Subcutaneous preadipocyte (primary cell): ENCODE measurements around a stretch of chr1.

DNA sequence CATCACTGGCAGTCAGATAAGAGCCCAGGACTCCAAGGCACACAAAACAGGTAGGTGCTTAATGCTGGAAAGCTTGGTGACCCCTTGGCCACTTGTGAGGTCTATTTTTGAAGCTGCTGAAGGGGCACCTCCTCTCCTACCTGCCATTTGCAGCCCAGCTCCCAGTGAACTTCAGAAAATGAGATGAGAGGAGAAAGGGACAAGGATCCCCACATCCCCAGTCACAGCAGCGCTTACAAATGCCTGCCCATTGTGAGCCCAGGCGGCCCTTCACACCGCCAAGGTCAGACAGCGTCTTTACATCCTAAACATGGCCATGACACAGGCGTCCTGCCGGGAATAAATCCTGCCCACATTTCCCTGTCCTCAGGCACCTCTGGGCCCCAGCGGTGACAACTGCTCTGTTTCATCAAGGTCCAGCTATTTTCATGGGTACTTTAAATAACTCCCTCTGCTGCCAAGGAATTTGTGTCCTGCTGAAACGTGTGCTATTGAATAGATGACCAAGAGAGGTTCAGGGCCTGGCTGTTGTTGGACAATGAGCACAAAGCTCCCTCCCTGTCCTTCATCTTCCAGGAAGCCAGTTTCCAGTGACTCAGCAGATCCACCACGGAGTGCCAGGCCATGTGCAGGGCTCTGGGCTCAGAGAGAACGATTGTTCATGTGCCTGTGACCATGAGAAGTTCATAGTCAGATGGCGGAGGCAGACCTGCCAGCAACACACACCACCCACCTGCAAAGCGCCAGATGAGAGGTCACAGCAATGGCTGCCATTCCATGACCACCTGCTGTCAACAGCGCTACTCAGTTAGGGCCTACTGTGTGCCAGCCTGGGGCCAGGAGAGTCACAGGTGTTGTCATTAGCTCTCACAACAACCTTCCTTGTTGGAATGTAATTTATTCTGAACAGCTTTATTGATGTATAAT, 195.8 kb downstream of the MATN1 start:
- CAGE, long polyA plus RNA = no peak

DNA sequence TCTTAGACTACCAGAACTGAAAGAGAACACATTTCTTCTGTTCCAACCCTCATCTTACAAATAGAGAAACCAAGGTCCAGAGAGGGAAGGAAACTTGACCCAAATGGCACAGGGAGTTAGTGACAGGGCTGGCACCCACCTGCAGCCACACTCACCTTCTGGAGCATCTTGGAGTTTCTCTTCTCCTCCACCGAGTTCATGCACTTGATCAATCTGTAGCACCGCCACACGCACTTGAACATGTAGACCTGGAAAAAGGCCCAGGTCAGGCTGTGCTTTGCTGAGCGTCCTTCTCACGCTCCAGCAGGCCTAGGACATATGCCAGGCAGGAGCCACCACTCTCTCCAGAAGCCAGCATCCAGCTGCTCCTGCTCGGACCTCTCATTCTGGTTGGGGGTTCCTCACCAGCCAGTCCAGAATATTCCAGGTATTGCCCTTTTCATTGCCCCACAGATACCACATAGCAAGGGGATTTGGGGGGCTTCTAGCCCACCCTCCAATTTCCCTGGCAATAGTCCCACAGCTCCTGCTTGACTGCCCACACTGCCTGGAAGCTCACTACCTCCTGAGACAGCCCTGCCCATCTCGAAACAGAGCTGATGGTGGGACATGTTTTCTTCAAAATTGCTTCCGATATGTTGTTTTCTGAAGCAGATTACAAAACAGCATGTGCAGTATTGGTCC, 11.8 kb upstream of the MATN1 start:
- CAGE, long polyA plus RNA = no peak

DNA sequence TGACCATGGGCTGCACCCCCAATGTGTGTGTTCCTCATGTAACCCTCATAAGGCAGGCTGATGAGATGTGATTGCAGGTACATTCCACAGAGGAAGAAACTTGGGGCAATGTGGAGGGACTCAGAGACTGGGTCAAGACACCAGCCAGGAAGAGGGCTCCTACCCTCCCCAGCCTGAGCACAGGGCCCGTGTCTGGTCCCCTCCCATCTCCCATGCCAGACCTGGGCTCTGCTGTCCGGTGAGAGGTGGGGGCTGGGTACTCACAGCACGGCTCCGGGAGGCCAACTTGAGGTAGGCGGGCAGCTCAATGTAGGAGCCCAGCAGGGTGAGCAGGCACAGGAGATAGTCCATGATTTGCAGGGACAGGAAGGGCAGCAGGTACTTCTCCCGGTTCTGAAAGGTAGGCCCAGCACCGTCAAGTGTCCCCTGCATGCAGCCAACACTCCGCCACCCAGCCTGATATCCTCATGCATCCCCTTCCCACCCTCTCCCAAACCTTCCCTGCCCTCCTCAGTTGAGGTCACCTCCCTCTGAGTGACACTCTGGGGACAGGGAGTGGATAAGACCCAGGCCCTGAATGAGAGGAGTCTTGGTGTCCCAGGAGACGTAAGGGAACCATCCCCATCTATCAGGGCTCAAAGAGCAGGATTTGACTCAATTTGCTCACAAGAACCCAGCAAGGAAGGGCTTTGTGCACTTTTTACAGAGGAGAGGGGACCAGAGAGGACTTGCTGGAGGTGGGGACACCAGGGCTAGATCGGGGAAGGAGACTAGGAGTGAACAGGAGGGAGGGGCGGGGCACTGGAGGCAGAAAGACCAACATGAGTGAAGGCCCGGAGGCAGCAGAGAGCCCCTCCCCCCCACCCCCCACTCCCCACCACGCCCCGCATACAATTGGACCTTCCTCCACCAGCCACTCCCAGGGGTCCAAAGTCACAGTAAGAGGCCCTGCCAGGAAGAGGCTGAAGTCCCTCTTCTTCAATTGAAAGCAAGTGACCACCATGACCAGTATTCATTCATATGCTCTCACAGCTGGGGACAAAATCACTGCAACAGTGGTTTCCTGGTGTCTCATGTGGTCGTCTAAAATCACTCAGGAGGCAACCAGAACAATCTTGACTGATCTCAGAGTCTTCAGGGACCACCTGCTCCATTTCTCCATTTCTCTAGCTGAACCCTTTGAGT, 16.6 kb upstream of the MATN1 start:
- CAGE, long polyA plus RNA = no peak

DNA sequence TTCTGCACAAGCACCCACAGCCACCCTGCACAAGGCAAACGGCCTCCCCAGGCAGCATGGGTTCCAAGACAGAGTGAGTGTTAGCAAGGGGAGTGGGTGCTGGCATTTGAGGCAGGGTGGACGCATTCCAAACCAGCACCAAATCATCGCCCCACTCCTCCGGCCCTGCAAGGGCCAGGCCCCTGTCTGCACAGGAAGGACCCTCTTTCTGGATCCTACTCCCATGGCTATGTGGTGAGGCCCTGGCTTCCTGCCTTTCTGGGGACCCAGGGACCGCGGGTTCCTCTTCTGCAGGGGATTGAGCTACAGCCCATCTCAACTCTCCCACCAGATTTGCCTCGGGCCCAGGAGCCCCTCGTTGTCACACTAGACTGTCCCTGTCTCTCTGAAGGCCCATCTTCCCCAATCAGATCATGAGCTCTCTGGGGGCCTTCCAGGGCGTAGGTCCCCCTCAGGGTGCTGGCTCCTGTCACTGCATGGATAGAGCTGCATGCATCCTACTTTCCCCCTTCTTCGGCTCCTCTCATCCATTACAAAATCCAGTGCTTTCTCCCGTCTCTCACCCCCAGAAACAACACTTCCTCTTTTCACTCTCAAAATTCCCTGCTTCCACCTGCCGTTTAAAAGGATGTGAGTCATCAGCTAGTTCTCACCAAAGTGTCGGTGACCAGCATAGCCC, 16.7 kb downstream of the LAPTM5 start:
- CAGE, long polyA plus RNA = no peak

DNA sequence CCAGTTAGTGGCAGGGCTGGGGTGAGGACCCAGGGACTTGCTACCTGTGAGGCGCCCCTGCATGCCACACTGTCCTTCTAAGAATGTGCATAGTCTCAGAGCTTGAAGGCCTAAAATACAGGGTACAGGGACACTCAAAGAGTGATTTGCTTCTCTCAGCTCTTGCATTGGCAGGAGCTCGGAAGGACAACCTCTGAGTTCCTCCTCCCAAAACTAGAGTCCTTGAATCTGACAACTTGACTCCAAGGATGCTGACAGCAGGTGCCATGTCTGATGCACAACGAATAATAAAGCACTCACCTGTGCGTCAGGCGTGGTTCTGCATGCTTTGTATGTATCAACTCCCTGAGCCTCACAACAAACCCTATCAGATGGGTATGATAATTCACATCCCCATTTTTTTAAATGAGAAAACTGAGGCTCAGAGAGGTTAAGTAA, 1.5 kb downstream of the LAPTM5 start:
- CAGE, long polyA plus RNA = no peak

GRCh38 chr1:30823063-30823550, 65.5 kb upstream of the LAPTM5 start:
- CAGE, long polyA plus RNA = no peak

DNA sequence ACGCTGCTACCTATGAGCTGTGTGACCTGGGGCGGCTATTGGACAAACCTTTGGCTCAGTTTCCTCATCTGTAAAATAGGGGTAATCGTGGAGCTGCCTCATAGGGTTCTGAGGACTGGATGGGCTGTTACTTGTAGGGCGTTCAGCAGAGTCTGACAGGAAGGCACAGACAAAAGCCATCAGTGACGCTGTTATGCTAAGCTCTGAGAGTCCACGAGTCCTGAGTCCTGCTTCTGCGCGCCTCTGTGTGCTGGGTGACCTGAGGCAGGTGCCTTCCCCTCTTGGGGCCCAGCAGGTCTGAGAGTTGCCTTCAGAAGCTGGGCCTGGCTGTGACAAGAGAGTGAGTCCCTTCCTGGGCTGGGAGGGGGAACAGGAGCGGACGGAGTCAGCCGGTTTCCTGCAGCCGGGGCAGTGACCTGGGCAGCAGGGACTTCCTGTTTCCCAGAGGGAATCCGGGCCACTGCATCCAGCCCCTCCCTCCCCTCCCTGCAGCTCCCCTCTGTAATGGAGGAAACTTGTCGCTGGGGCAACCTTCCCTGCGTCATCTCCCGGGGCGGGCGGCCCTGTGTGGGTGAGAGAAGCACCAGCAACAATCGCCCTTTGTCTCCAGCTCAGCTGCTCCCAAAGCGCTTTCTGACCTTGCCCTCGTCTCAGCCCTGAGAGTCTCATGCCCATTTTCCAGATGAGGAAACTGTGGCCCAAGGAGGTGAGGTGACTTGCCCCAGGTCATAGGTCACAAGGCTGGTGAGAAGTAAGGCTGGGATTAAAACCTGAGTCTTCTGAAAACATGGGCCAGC, 61.2 kb downstream of the SDC3 start:
- CAGE, long polyA plus RNA = no peak

DNA sequence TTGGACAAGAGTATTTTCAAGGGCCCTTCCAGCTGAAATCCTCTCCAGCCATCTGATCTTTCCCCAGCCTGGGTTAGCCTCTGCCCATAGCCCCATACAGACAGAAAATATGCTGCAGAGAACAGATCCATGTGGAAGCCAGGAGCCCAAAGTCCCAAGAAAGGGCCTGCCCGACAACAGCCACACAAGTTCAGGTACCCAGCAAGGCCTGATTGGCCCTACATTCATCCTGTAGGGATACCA, 11.2 kb downstream of the SDC3 start:
- CAGE, long polyA plus RNA = no peak

GRCh38 chr1:30929988-30930721, 21.6 kb upstream of the SDC3 start:
- CAGE, long polyA plus RNA = no peak

- CAGE, long polyA plus RNA = no peak
These were observed 33.8 kb downstream of the PUM1 start for GRCh38 chr1:31031688-31032051.

DNA sequence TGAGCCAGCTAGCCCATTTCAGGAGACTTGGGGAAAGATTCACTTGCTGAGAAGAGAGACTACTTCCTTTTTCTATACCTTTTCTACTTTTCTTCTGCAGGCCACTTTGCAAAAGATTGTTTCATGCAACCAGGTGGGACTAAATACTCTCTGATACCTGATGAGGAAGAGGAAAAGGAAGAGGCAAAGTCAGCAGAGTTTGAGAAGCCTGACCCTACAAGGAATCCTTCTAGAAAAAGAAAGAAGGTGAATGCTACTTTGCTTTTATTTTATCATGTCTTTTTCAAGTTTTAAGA, 24.2 kb downstream of the FABP3 start:
- CAGE, long polyA plus RNA = no peak

DNA sequence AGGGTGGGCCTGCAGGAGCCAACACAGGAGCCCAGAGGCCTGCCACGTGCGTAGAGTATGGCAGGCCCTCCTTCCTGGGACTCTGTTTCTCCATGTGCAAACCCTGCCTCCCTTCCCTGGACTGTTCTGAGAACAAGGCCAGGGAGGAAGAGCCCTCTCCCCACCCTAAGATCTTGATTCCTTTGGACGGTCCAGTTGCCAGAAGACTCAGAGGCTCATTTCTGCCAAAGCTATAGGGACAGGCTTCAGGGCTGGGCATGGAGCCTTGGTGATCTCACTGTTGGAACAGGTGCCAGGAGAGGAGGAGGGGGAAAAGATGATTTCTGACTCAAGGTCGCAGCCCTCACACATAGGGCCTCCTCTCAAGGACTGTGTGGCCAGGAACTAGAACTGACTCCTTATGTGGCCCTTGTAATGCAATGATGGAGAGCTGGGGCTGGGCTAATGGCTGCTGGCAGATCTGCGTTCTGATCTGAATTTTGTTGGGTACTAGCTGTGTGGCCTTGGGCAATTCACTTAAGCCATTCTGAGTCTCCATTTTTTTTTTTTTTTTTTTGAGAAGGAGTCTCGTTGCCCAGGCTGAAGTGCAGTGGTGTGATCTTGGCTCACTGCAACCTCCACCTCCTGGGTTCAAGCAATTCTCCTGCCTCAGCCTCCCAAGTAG, 2.0 kb upstream of the FABP3 start:
- CAGE, long polyA plus RNA = no peak

DNA sequence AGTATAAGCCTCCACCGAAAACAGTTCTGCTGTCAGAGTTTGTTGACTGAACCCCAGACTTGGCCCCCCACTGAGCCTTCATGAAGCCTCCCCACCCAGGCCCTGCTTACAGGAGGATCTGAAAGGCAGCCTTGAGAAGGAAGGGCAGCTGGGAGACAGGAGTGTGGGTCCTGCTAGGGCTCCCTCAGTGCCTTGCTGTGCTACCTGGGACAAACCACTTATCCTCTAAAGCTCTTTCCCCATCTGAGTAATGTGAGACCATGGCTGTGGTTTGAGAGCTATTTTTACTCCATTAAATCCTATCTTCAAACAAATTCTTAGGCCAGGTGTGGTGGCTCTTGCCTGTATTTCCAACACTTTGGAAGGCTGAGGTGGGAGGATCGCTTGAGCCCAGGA, 11.6 kb upstream of the FABP3 start:
- CAGE, long polyA plus RNA = no peak

DNA sequence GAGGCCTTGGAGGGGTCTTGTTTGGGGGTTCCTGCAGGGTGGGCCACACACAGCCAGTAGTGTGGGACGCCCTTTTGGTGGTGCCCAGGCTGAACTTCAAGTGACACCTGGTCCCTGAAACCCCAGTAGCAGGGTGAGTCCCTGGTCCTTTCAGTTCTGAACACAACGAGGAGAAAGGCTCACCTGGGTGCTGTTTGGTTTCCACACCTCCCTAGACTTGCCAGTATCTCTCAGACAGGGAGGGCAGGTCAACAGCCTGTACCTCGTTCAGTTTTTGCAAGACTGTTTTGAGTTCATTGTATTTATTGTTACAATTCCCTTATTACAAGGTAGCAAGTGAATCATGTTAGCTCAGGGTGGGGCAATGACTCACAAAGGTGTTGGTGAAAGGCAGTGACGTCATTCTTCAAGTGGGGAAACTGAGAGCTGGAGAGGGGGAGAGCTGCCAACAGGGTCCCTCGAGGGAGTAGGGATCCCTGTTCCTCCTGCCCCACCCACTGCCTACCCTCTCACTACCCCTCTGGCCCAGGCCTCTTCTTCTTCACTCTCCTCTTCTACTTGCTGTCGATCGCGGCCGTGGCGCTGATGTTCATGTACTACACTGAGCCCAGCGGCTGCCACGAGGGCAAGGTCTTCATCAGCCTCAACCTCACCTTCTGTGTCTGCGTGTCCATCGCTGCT, 13.3 kb downstream of the SERINC2 start:
- CAGE, long polyA plus RNA = no peak

- CAGE, long polyA plus RNA = no peak
These were observed 59.3 kb downstream of the SERINC2 start for GRCh38 chr1:31472207-31472847.

DNA sequence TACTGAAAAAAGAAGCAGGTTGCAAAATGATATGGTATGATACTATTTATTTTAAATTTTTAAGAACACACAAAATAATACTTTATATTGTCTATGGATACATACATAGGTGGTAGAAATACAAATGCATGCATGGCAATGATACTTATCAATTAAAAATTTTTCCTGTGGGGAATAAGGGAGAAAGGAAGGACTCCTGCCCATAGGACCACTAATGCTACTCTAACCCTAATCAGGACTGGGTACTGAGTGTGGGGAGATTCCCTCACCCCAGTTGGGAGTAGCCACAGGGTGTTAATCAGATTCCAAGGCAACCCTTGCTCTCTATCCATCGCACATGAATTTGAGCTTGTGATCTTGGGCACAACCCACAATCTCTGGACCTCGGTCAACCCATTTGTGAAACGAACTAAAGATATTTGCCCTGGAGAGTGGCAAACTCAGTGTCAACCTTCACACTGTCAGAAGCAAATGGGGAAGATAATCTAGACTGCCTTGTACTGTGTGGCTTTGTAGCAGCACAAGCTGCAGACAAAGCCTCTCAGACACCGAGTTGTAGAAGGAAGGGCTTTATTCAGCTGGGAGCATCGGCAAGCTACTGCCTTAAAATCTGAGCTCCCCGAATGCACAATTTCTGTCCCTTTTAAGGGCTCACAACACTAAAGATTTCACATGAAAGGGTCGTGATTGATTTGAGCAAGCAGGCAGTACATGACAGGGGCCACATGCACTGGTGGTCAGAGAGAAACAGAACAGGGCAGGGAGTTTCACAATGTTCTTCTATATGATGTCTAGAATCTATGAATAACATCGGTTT, 69.6 kb downstream of the SERINC2 start:
- CAGE, long polyA plus RNA = no peak

- CAGE, long polyA plus RNA = no peak
These were observed 69.3 kb upstream of the TINAGL1 start for GRCh38 chr1:31506812-31507623.

DNA sequence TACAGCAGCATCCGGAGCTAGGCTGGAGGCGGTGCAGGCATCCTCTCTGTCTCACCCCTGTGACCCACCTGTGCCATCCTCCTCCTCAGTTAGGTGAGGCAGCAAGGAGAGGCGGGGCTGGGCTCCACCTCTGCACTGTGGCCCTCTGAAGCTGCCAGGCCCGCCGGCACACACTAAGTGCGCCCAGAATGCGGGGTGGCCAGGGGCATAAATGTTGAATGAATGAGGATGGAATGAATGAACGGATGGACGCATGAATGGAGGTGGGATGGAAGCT, 301 bp upstream of the HCRTR1 start:
- CAGE, long polyA plus RNA = no peak

DNA sequence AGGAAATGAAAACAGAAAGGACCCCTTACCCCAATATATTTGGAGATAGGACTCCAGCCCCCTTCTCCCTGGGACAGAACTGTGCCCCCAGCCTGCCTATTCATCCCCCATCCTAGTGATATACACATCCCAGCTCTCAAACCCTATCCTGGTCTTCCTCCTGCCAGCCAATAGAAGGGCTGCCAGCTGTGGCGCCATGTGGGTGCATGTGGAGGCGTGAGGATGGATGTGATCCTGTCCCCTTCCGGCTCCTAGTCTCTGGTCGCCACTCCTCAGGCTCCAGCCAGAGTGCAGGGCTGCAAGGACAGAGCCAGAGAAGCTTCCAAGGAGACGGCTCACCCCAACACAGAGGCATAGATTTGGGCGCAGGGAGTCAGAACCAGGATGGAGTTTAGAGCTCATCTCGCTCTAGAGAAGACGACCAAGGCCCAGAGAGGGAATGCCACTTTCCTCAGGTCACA, 478 bp downstream of the COL16A1 start:
- CAGE, long polyA plus RNA = no peak

- CAGE, long polyA plus RNA = no peak
These were observed 24.9 kb downstream of the ADGRB2 start for GRCh38 chr1:31739086-31739845.